Measurements from ENCODE around the genes CAVIN1, BECN1 and RPL27.

DNA sequence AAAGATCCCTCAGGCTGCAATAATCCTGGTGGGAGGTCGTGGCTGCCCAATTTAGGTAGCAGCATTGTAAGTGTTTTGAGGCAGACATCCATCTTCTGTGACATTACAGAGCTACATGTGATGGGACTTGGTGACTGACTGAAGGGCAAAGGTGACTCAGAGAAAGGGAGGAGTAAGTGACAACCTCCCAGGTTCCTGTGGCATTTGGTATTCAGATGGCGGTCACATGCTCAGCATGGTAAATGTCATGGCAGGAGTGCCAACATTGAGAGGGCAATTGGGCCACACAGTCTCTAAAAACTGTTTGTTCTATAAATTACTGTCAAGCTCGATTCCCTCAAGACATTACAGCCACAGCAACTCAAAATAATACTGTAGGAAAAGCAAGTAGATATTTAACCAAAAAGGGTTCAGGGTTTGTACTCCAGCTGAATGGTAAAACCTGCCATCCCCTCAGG lies 26.4 kb downstream of the STAT3 start:
- PRO-cap = no peak

DNA sequence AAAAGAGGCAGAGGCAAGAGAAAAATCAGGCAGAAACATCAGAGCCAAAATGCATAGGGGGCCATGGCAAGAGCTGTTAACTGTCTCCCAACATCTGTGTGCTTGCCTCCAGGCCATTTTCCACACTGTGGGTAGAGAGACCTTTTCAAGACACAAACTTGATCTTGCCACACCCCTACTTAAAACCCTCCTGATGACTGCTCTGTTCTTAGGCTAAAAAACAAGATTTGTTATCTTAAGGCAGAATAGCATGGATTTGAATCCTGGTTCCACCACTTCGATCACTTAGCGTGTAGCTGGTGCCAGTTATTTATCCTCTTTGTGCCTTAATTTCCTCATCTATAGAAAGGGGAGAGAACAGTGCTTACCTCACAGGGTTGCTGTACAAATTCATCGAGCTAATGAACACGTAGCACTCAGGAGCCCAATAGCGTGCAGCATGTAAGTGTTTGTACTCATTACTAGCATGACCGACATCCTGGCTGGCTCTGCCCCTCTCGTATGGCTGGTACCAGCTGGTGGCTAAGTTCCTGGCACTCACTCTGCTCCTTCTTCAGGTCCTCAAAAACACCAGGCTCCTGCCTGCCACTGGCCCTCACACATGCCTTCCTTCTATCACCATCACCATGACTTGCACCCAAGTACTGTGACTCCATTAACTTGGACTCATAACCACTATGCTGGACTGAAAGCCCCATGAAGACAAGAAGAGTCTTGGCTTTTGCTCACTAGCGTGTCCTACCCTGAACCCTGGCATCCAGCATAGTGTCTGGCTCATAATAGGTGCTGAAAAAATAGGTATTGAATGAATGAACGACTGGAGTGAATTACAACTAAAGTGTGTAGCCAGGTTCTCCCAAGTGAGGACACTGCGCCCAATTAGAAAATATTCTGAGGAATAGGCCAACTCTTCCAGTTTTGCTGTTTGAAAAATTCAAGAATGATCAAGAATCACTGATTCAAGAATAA lies 25.6 kb downstream of the STAT3 start:
- PRO-cap = no peak

DNA sequence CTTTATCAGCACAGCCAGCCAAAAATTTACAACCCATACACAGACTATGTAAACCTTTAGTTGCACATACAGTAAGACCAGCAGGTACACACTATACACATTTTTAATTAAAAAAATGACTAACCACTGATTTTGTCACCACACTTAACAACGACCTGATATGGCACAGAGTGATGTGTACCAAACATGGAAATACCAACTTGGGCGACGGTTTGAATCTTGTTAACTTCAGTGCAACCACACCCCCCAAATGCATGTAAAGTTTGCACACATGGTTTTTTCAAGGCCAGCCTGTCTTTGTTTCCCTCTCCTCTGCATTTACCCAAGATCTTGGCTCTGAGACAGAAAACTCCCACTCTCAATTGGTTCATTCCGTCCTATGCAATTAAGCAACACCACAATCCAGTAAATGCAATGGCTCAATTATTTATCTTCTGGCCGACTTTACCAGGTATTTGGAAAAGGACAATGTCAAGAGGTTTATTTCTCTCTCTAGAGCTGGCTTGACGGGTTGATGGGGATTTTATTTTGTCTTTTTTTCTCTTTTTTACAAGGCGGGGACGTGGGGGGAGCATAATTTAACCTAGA lies 1.1 kb downstream of the STAT3 start:
- PRO-cap = no peak

- PRO-cap = unidirectional peak, minus-strand start at chr17:42423256
These were observed at the start of gene CAVIN1 for GRCh38 chr17:42423044-42423627. TSS of gene CAVIN1 (minus strand) at chr17:42423256.

GRCh38 chr17:42436358-42436910 lies 13.4 kb upstream of the CAVIN1 start:
- PRO-cap = no peak

DNA sequence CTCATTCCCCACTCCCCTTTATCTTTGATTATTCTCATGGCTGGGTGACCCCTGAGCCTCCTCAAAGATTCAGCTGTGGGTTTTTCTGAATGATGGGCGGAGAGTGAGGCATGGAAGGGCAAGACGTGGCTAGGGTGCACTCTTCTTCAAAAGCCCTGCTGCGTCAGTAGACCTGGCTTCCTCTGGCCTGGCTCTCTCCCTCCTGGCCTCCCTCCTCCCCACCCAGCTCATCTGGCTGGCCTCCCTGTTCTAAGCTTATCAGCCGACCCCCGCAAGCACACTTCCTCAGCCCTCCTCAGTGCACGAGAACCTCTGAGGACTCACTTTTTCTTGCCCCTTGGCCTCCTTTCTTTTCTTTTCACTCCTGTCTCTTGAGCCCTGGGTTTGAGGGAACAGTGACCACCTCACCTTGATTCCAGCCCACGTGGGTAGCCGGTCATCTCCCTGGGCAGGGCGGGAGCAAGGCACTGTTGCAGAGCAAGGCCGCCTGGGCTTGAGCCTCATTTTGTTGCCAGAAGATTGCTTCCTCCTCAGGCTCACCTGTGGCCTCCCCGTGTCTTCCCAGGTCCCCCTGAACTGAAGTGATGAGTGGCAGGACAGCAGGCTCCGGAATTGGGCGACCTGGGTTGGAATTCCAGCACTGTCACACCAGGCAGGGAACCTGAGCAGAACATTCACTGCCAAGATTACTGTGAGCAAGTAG lies 19.7 kb upstream of the NAGLU start:
- PRO-cap = no peak

- PRO-cap = bidirectional peak, plus-strand start at chr17:42548431, minus-strand start at chr17:42548335
These were observed 4.4 kb upstream of the HSD17B1 start for GRCh38 chr17:42548106-42548979.

- PRO-cap = no peak
These were observed 2.1 kb upstream of the PSMC3IP start for GRCh38 chr17:42579272-42580450.

GRCh38 chr17:42609884-42610488 lies 503 bp downstream of the TUBG1 start:
- PRO-cap = no peak

GRCh38 chr17:42610500-42610904 lies 1.0 kb downstream of the TUBG1 start:
- PRO-cap = no peak

GRCh38 chr17:42673413-42674770 lies 2.9 kb downstream of the PLEKHH3 start:
- PRO-cap = no peak

DNA sequence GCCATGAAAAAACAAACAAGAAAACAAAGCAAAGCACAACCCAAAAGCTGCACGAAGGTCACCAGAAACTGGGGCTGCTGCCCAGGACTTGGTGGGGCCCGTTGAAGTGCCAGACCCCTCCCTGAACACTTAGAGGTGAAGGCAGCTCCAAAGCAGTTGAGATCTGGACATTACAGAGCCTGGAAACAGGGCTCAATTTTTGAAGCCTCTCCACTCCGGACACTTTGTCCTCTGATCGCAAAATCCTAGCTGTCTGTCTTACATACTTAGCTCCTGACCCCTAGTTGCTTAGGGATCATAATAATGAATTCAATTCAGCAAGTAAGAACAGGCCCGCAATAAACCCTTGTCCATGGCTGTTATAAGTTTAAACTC lies 4.8 kb upstream of the EZH1 start:
- PRO-cap = no peak

- PRO-cap = bidirectional peak, plus-strand start at chr17:42824412, minus-strand start at chr17:42824260
These were observed at the start of gene BECN1 for GRCh38 chr17:42823629-42824599. TSS of gene BECN1 (minus strand) at chr17:42824282.

- PRO-cap = no peak
These were observed 718 bp downstream of the PSME3 start for GRCh38 chr17:42833944-42834286.

DNA sequence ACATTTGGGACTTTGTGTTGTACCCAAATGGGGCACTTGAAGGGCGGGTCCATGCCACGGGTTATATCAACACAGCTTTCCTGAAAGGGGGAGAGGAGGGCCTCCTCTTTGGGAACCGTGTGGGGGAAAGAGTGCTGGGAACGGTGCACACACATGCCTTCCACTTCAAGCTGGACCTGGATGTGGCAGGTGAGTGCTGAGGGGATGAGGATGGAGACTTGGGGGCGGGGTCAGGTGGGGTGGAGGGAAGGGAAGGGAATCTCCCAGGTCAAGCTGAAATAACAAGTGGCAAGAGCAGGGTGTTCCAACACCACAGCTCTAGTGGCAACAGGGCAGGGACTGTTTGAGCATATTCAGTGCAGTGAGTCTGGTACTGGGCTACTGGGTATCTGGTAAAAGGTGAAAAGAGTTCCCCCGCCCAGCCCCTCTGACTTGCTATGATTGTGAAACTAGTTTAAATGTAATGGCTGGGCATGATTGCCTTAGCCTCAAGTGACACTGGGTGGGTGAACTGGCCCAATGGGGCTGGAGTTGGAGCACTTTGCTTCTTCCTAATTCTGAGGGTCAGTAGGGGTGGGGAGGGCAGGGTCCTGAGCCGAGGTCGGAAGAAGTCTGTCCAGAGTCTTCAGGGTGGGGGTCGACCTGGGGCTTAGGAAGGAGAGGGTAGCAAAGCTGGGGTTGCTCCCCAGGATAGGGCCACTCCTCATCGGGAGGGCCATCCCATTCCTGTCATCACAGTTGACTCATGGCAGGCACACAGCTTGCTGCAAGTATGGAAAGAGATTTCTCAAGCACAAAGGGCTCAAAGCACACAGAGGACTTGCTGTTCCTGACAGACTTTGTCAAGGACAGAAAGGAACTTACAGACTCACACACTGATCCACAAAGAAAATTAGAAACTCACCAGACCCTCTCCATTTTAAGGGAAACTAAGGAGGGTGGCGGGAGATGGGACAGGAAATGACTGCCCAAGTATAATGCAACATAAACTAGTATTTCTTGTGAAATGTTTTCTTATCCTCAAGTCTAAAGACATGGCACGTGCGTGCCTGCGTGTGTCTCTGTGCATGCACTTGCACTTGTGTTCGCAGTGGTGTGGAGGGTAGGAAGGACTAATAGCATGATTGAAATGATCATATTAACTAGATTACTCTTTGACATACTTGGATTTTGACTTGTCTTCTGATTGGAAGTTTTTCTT lies 2.0 kb downstream of the AOC2 start:
- PRO-cap = no peak

DNA sequence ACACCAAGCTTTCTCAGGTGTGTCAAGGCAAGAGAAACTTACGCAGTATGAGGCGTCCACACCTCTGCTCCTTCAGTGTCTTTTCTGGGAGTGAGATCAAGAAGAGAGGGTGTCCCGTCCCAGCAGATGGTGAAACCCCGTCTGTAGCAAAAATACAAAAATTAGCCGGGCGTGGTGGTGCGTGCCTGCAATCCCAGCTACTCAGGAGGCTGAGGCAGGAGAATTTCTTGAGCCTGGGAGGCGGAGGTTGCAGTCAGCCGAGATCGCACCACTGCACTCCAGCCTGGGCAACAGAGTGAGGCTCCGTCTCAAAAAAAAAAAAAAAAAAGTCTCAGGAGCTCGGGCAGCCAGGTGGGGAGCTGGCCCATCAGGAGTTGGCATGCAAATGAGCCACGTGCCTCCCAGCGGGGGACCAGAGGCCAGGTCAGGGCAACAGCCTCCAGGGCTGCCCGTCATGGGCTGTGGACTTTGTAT lies 22.6 kb upstream of the G6PC1 start:
- PRO-cap = no peak

DNA sequence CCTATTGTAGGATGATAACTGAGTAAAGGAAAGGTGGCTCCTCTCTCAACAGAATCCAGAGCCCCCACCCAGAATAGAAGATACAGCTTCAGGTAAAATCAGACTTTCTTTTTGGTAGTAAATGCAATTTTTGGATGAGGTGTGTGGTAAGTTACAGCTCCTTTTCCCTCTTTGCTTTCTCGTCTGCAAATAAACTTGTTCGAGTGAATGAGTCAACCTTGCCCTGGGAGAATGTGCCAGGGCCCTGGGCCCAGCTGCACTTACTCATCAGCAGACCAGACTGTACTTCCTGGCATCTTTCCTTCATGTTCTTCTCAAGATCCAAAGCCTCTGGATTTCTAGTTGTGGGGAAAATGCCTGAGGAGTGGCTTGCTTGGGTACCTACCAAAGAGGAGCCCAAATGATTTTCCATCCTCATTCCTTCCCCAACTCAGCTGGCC lies 5.5 kb upstream of the G6PC1 start:
- PRO-cap = no peak

DNA sequence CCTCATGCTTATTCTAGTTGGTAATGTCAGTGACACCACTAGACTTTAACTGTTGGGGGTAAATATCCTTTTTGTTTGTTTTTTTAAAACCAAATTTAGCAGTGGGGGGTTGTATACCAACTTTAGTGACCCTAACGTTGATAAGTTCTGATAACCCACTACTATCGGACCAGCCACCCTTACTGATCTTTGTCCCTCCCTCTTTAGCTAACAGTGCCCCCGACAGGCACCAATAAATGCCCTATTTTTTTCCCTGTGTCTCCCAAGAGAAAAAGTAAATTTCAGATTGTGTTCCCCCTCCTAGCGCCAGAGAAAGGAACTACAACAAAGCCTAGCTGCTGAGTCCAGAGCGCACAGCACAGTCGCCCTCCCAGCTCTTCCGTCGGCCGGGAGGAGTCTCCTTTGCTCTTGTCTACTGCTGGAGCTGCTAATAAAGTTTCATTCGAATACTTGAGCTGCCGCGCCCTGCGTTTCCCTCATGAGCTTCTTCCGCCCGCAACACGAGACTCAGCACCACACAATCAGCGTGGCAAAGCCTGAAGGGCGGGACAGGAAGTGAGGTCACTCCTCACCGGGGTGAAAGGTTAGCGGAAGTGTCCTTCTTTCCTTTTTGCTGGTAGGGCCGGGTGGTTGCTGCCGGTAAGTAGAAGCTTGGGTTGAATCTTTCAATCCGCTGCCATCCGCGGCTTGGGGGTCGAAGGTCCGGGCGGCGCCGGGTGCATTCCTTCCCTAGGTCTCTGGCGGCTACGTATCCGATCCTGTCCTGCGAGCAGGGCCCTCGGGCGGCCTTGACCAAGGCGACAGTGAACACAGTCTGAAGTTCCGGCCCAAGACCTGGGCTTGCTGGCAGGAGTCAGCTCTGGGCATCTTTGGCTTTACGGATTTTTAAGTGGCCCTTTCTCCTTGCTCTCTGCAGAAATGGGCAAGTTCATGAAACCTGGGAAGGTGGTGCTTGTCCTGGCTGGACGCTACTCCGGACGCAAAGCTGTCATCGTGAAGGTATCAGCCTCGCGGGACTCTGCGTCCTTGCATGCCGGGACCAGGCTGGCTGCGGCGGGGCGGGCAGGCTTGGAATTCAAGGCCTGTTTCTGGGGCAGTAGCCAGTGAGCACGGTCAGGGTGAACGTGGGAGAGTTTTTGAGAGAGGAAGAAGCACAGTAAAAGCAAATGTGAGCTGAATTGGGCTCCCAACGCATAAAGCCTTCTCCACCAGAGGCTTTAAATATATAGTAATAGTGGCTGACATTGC lies at the start of gene RPL27:
Gene RPL27 (plus strand): TSS at position 587 of the 1,248 bp plus-strand sequence.
- PRO-cap = bidirectional peak, plus-strand start at position 623 of the sequence, minus-strand start at position 557 of the sequence; bidirectional peak, plus-strand start at position 1,101 of the sequence, minus-strand start at position 1,050 of the sequence

DNA sequence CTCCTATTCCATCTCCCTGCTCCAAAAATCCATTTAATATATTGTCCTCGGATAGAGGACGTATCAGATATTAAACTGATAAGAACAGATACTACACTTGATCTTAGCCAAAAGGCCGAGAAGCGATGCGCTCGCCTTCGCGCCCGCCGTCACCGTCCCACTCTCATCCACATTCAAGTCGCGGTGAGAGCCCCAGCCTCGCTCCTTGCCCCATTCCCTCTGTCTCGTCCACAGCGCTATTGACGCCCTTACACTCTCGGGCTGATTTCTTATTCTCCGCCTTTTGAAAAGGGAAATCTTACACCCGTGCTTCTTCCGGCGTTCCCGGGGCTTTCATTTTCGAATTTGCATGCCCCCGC lies 43.0 kb upstream of the CCDC200 start:
- PRO-cap = unidirectional peak, minus-strand start at position 285 of the sequence

DNA sequence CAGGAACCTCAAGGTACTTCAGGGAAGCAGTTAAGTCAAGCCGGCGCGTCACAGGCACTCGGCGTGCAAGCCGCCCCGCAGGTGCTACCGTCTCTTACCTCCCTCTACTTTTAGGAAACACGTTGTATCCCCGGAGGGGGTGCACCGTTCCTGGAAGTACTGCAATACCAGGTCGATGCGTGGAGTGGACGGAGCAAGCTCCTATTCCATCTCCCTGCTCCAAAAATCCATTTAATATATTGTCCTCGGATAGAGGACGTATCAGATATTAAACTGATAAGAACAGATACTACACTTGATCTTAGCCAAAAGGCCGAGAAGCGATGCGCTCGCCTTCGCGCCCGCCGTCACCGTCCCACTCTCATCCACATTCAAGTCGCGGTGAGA lies 61.7 kb upstream of the CCDC200 start:
- PRO-cap = no peak

Measured in progenitor cell of endocrine pancreas (in vitro differentiated cells).